Mammary microvascular endothelial cell (primary cell): Measurements from ENCODE around the genes SOX4 and HDGFL1.

- RAMPAGE, long total RNA = no peak
Observed at GRCh38 chr6:20441719-20442395, 40.2 kb downstream of the E2F3 start.

GRCh38 chr6:21007650-21008353 is 473.5 kb downstream of the CDKAL1 start:
- RAMPAGE, long total RNA = no peak

DNA sequence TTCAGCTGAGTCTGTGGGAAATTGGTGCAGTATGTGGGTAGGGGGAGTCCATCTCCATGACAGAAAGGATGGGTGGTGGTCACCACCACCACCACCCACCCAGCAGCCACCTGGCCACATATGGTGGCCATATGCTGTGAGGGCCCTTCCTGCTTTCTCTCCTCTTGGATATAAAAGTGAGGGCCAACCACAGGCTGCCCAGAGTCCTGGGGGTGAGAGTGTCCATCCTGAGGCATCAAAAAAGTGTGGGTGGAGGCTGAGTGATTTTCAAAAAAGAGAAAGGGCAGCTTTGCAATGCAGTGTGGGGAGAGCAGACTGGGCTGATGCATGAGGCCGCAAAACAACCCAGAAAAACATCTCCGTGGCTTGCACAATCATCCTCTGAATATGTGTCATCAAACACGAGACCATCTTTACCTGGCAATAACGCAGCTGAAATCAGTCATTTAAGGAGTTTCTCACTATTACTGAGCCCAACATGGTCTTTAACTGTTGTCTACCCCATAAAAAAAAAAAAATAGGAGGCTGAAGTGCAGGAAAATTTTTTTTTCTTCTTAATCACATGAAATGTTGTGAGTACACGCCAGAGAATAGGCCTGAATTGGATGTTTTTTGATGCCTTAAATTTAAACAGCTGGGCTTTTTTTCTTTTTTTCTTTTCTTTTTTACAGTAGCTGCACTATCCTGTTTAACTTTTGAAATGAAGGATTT is 191.2 kb upstream of the SOX4 start:
- RAMPAGE, long total RNA = no peak

DNA sequence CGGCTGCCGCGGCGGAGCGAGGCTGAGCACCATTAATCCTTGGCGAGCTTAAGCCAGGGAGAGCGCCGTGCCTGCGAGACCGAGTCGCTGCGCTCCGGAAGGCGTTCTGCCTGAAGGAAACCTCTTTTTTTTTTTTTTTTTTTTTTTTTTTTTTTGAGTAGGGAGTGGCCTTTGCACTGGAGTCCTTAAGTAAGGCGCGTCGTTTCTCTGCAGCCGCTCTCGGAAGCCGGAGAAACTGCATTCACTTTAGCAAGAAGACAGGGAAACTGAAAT is 4.8 kb upstream of the SOX4 start:
- RAMPAGE, long total RNA = no peak

DNA sequence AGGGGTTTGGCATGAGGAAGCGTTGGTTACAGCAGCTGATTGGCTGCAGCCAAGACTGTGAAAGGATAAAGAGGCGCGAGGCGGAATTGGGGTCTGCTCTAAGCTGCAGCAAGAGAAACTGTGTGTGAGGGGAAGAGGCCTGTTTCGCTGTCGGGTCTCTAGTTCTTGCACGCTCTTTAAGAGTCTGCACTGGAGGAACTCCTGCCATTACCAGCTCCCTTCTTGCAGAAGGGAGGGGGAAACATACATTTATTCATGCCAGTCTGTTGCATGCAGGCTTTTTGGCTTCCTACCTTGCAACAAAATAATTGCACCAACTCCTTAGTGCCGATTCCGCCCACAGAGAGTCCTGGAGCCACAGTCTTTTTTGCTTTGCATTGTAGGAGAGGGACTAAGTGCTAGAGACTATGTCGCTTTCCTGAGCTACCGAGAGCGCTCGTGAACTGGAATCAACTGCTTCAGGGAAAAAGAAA is at the start of gene SOX4:
Gene SOX4, plus strand, starts transcription at position 96 of the 473 bp plus-strand sequence.
- RAMPAGE, long total RNA = no peak

GRCh38 chr6:21597064-21597290 is 3.4 kb downstream of the SOX4 start:
- RAMPAGE, long total RNA = no peak

DNA sequence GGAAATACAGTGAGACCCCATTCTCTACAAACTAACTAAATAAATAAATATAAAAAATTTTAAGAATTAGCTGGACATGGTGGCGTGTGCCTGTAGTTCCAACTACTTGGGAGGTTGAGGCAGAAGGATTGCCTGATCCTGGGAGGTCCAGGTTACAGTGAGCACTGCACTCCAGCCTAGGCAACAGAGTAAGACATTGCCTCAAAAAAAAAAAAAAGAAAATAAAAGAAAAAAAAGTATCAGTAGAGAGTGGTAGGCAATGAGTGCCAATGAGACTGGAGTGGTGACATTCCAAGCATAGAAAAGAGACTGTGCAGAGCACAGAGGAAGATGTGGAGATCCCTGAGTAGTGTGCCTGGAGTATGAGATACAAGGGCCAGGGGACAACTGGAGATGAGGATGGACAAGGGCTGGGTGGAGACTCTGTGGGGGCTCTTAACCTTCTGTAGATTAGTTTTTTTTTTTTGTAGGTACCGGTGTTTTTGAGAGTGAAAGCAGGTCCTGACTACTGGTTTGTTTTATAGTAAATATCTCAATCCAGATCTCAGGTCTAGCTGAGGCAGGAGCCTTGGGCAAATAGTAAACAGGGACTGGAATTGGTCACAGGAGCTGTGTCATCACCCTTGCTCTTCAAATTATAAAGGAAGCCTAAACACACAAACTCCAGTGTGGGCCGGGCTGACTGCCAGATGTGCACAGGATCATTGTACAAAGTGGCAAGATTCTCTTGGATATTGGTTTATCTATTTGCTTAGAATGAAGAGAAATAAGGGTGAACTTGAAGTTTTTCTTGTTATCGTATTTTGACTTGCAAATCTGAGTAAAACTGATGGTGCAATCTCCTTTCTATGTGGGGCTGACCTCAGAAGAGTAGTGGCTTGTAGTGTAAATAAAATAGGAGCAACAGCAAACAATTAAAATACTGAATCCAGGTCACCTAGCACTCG is 144.8 kb downstream of the SOX4 start:
- RAMPAGE, long total RNA = no peak

- RAMPAGE, long total RNA = no peak
Observed at GRCh38 chr6:21855730-21856777, 262.5 kb downstream of the SOX4 start.

- RAMPAGE, long total RNA = no peak
Observed at GRCh38 chr6:21883352-21884087, 290.0 kb downstream of the SOX4 start.

DNA sequence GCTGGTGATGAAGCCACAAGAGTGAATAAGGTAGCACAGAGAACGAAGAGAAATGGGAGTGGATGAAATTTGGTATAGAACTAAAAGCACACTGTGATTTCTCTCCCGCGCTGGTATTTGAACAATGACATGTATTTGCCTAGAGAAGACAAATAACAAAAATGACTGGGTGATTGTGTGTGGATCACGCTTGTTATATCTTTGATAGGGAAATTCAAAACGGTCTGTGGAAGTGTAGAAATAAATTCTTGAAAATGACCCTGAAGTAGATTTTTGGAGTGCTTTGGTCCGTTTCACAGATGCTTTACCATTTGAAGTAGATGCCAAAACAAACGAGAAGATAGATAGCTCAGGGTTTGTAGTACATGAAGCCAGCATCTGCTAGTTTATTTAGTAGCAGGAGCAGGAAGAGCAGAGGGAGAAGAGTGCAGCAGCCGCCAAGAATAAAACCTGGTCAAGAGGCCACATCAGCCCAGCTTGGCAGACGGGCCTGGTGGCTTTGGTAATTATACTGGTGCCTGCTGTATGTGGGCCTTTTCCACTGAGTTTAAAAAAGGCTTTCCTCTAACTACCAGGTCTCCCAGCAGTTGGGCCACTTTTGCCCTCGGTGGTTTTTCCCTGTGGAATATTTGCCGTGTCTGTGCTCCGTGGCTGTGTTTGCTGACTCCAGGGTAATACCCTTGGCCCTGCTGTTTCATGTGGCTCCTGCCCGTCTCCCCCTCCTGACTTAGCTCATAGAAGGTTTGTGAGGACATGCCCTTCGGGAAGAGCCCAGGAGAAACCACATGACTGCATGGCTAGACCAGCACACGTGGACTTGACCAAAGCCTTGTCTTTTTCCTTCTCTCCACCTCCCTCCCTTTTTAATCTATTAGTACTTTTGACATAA is 293.9 kb downstream of the SOX4 start:
- RAMPAGE, long total RNA = no peak

GRCh38 chr6:21953717-21954580 is 342.9 kb downstream of the PRL start:
- RAMPAGE, long total RNA = no peak

GRCh38 chr6:22071611-22072109 is 225.2 kb downstream of the PRL start:
- RAMPAGE, long total RNA = no peak

- RAMPAGE, long total RNA = no peak
Observed at GRCh38 chr6:22569141-22570360, at the start of gene HDGFL1. Gene HDGFL1, plus strand, starts transcription at chr6:22569566.

GRCh38 chr6:24488857-24489424 is 437 bp downstream of the GPLD1 start:
- RAMPAGE, long total RNA = no peak

DNA sequence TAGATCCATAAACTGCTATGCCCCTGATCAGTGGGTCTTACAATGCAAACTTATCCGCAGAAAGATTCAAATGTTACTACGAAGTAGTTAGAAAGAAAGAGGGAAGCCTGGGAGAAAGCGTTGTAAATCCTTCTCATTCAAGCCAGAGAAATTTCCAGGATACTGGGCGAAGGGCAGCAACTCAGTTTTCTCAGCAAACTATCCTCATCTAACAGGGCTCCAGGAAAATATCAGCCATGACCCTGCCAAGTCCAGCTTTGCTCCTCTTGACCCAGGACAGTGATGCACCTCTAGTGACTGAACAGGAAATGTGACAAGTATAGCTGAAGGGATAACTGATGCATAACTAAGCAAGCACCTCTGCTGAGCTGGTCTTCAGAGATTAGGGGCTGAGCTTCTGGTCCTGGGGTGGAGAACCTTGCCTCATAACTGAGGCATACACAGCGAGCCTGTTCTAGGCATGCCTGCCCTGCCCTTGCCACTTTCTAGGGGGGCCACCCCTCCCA is 22.7 kb downstream of the ALDH5A1 start:
- RAMPAGE, long total RNA = no peak

GRCh38 chr6:24701297-24701885 is 17.6 kb downstream of the C6orf62 start:
- RAMPAGE, long total RNA = no peak

DNA sequence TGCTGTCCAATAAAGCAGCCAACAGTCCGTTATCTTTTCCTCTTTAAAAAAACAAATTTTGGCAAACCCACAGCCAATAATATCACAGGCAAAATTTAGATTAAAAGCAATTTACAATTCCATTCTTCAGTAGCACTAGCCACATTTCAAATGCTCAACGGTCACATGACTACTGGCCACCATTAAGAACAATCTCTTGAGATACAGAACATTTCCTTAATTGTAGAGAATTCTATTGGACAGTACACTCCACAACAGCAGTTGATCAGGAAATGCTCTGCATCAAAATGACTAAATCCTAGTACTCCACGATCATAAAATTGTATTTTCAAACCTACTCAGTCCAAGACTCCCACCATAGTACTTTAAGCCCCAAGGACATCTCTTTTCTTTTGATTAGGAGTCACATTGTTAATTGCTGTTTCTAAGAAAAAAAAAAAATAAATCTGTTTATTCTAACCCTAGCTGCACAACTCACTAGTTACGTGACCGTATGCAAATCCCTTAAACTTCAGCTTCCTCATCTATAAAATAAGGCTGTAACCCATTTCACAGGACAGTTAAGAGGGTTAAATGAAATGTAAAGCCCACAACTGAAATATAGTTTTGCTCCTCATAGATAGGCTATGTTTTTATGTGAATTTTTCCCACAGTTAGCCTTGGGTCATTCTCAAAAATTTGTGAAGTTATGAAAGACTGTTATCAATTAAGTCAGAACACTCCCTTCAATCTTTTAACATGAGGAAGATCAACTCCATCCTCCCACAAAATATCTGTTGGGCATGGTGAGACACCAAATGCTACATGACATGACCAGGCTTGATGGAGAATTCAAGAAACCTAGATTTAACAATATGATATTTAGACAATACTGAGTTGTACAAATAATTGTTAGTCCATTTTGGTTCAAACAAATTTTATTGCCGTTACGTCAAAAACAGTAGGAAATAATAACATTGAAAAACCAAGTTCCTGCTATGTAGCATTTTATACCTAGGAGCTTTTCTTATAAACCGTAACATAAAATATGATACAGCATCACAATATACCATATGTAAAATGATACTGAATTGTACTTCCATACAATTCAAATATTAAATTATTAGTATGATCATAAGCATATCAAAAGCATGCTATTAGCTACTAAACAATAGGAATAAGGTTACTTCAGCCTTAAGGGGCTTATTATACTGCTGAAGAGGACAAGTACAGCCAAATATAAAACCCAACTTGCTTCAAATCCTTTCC is 9.5 kb downstream of the C6orf62 start:
- RAMPAGE, long total RNA = no peak

DNA sequence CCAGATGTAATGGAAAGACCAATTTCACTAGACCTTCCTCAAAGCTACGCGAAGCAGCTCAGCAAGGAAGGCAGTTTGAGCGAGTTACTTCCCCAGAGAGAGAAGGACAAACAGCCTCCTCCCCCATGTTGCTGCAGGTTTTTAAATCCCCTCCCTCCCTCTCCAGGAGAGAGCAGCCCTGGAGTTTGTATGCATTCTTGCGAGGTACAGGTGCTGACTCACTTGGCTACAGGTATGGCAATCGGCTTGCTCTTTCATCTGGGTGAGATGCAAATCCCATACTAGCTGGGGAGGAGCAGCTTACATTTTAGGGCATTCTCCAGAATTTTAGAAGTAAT is 58.6 kb downstream of the RIPOR2 start:
- RAMPAGE, long total RNA = no peak

- RAMPAGE, long total RNA = no peak
Observed at GRCh38 chr6:24908727-24909397, 26.9 kb downstream of the RIPOR2 start.

DNA sequence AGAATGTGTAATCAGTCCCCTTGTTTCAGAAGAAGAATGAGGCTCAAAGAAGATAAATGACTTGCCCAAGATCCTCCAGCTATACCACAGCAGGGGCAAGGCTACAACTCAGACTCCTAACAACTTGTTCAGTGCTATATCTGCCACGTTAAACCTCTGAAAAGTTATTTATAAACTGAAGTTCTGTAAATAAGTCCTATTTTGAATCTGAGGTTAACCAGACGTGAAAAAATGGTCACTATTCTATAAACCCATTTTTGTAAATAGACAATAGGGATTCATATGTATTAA is 2.9 kb downstream of the RIPOR2 start:
- RAMPAGE, long total RNA = no peak